Duodenum (tissue), 1 donor: ENCODE measurements around a stretch of chr21.

- PRO-cap, result no peak
Observed at GRCh38 chr21:42301138-42301678, 14.0 kb downstream of the TFF3 start.

GRCh38 chr21:42309871-42310978, 5.0 kb downstream of the TFF3 start:
- PRO-cap, result no peak

GRCh38 chr21:42316948-42317247, 1.7 kb upstream of the TFF3 start:
- PRO-cap, result bidirectional peak, plus-strand start at chr21:42317151, minus-strand start at chr21:42317019

DNA sequence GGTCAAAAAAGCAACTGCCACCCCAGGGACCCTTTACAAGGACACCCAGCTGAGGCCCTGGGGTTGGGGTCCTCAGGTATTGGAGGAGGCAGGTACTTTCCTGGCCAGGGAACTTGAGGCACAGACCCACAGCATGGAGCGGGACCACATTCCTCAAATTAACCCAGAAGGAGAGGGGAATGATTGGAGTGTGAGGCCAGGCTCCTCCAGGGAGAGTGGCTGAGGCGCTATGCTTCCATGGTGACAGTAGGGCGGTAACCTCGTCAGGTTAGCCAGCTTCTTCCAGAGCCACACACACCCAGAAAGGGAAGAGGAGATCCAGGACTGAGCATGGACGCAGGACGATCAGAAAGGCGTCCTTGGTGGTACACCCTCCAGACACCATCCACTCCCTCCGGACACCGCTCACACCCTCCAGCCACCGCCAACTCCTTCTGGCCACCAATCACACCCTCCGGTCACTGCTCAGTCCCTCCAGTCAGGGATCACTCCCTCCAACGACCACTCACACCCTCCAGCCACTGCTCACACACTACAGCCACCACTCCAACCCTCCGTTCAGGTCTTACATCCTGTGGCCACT, 4.2 kb upstream of the TFF1 start:
- PRO-cap, result no peak

GRCh38 chr21:42404590-42405081, 934 bp downstream of the UBASH3A start:
- PRO-cap, result no peak

DNA sequence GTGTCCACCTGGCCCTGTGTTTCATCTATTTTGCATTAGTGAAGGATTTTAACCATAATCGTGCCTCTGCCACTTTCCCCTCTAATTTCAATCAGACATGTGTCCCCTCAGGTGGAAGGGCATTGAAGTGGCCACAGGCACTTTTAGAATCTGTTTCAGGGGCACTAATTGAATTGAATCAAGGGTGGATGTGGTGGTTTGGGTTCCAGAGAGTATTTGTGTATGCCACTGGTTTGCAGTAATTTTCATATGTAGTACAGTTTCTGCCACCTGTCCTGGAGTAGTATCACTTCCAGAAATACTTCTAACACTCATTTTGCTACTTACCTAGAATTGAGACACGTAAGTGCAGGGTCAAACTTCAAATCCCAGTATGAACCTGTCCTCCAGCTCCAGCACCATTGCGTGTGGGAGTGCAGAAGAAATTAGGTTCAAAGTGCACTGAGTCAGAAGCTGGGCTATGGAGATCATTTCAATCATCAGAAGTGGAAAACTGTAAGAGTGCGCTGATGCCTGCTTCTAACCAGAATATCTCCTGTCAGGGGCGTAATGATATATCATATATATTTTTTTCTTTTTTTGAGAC, 26.8 kb downstream of the RSPH1 start:
- PRO-cap, result bidirectional peak, plus-strand start at position 485 of the sequence, minus-strand start at position 300 of the sequence

DNA sequence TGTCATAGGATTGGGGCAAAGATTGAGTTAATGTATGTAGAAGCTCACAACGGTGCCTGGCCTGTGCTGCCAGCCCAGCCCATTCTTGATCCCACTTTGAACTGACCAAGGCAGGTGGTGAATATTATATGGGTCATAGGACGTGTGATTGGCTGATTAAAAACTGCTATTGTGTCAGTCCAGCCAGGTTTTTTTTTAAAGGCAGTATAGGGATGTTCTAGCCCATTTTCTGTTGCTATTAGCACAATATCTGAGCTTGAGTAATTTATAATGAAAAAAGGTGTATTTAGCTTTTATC, 22.6 kb downstream of the SLC37A1 start:
- PRO-cap, result no peak

DNA sequence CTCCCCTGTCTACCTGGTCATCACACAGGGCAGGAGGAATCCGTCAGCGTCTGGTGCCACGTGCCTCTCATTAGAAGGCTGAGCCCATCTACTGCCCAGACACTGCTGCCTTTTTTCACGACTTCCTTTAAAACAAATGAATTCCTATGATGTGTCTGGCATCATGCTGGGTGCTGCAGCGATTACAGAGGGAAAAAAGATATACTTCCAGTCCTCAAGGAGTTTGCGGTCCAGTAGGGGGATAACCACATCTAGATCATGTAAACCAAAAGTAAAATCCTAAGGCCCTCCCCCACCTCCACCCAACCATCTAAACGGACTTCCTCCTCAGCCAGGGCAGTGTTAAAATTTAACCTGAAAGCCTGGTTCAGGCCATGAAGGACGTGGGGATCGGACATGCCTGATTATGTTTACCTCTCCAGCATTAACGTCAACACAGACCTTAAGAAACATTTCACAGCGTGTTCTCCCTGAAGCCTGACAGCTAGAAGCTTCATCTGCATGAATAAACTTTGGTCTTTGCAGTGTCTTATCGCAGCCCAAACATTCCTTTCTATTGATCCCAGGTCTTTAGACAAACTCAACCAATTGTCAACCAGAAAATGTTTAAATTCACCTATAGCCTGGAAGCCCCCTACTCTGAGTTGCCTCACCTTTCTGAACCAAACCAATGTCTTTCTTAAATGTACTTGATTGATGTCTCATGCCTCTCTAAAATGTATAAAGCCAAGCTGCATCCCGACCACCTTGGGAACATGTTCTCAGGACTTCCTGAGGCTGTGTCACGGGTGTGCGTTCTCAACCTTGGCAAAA, 29.0 kb upstream of the PDE9A start:
- PRO-cap, result no peak

DNA sequence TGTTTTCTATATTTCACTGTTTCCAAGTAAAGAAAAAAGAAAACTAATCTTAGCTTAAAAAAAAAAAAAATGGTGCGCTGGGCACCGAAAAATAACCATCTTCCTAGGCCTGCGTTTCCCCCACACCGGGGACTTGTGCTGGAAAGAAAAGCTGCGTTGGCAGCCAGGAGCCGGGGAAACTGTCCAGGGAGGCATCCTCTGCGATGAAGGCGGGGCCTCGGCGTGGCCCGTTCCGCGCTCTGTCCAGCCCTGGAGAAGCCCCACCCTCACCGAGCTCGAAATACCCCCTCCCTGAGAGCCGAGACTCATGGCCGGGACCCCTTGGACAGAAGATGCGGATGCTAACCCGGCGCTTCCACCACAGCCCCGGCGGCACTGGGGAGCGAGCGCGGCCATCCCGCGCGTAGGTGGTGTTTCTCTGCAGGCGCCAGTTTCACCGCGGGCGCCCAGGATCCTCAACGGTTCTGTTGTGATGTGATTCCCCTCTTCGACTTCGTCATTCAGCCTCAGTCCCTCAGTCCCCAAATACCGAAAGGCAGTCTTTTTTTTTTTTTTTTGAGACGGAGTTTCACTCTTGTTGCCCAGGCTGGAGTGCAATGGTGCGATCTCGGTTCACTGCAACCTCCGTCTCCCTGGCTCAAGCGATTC, 31.6 kb downstream of the PDE9A start:
- PRO-cap, result no peak

DNA sequence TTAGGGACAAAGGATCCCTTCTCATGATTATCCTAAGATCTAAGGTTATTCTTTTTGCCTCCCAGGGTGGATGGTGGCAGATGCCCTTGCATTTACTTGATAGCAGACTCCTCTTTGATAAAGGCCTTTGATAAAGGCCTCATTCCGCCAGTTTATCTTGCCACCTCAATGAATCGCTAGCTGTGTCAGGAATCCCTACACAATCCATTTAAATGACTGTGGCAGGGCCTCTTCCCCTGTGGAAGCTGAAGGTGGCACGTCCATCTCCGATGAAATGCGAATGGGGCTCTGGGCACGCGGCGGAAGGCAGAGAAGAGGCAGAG, 836 bp upstream of the NDUFV3 start:
- PRO-cap, result no peak

DNA sequence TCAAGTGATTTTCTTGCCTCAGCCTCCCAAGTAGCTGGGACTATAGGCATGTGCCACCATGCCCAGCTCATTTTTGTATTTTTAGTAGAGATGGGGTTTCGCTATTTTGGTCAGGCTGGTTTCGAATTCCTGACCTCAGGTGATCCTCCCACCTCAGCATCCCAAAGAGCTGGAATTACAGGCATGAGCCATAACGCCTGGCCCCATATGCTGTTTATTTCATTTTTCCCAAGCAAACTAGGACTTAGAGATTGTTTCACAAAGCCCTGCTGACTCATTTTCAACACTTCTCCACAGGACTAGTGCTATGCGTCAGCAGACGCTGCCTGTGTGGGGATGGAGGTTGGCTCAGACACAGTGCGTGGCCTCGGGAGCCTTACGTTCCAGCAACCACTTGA, 22.6 kb downstream of the PKNOX1 start:
- PRO-cap, result no peak

- PRO-cap, result no peak
Observed at GRCh38 chr21:43313955-43314275, 113.0 kb downstream of the SIK1 start.

GRCh38 chr21:43345784-43346436, 81.0 kb downstream of the SIK1 start:
- PRO-cap, result no peak

DNA sequence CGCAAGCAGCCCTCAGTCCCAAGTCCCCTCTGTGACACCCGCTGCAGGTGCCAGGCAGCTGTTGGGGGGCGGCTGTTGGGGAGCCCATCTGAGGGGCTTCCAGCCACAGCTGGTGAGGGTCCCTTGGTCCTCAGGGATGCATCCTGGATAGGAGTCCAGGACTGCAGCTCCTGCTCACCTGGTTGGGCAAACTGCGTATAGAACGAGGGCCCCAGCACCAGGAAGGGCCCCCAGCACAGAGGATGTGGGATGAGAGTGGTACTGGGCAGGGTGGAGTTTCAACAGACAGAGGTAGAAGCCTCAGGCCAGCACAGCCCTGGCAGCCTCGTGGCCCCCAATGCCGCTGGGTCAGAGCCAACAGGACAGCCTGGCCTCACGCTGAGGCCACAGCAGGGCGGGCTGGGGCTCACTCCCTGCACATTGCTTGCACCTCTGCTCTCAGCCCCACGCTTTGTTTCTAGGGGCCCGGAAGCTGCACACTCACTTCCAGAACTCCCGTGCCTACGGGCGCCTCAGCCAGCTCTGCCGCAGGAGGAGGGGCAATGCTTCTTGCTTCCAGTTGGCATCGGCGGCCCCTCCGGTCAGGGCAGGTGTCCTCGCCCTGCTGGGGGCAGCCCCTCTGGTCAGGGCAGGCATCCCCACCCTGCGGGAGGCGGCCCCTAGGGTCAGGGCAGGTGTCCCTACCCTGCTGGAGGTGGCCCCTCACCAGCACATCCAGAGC, 73.0 kb downstream of the SIK1 start:
- PRO-cap, result no peak

- PRO-cap, result no peak
Observed at GRCh38 chr21:43354910-43355766, 71.8 kb downstream of the SIK1 start.

GRCh38 chr21:43355855-43356279, 71.1 kb downstream of the SIK1 start:
- PRO-cap, result no peak

DNA sequence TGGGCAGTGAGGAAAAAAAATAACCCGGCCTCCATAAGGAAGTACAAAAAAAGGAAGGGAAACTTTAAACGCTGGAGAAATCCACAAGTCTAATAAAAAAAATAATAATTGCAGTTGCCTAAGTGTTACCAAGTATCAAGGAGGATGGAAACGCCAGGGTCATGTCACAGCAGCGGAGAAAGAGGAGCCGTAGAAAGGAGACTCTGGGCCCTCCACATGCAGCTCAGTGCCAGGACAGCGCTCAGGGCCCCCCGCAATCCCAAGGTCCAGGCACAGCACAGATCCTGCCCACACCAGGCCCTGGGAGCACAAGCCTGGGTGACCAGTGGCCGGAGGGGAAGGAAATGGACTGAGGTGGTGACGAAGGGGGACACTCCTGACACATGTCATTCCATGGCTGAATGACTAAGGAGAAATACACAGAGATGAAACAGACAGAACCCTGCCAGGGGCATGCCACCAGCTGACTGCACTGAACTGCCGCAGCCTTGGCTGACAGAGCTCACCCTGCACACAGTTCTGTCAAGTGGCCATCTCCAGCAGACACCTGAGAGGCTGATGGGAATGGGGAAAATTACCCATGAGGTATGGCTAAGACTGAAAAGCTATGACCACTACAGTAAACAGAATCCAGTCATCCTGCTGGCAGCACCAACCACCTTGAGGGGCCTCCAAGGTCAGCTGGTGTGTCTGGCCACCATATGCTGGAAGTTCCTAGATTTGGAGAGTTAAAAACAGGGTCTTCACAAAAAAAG, 38.2 kb downstream of the H2BC12L start:
- PRO-cap, result no peak

DNA sequence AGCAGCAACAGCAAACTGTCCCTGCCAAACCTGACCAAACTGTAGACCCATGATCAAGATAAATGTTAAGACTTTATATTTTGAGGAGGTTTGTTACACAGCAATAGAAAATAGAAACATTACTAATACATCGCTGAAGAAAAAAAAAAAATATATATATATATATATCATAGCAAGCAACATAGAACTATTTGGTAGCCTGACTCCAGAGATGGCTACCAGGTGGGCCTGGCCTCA, 43.5 kb downstream of the HSF2BP start:
- PRO-cap, result no peak

DNA sequence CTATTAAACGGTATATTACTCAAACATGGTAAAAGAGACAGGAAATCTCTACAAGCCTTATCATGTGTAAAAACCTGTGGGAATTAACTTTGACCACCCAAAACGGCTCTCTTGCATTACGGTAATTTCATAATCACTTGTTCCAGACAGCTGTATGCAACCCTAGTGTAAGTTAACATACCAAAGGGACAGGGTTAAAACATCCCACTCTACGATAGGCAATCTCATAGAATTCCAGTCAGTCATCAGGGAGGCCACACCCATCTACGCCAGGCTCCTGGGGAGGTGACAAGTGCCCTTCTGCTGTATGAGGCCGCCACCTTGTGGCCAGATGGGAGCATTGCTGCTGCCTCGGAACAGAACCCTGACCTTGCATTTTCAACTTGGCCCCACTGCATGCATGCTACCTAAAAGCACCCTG, 12.8 kb downstream of the HSF2BP start:
- PRO-cap, result no peak

DNA sequence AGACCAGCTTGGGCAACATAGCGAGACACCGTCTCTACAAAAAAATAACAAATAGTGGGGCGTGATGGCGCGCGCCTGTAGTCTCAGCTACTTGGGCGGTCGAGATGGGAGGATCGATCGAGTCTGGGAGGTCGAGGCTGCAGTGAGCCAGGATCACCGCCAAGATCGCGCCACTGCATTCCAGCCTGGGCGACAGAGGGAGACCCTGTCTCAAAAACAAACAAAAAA, 277 bp downstream of the HSF2BP start:
- PRO-cap, result no peak